A549 (cell line): ENCODE data around the genes DOHH, RAX2 and EEF2.

DNA sequence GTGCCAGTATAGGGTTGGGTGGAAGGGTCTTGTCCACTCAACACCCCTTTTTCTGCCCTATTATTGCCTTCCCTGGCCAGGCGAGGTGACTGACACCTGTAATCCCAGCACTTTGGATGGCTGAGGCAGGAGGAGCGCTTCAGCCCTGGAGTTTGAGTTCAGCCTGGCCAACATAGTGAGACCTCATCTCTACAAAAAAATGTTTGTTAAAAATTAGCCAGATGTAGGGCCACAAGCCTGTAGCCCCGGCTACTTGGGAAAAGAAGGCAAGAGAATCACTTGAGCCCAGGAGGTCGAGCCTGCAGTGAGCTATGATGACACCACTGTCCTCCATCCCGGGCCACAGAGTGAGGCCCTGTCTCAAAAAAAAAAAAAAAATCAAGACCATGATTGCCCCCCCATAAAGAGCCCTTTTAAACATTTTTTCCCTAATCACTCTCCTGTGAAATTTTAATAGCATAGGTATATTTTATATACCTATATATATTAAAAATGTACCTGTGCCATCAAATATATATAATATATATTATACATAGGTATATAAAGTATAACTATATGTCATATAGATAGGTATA, 49.5 kb downstream of the NFIC start:
- PRO-cap, result no peak
CAGE:
- cytosol, long polyA plus RNA, result no peak
- long polyA plus RNA, result no peak
- nucleus, long polyA plus RNA, result no peak

DNA sequence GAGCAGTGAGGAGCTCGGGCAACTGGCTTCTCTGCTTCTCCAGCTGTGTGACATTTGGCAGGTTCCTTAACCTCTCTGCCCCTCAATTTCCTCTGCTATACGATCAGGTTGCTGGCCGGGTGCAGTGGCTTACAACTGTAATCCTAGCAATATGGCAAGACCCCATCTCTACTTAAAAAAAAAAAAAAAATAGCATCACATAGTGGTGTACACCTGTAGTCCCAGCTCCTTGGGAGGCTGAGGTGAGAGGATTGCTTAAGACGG, 41.4 kb downstream of the SMIM24 start:
- PRO-cap, result no peak
CAGE:
- cytosol, long polyA plus RNA, result no peak
- long polyA plus RNA, result no peak
- nucleus, long polyA plus RNA, result no peak

DNA sequence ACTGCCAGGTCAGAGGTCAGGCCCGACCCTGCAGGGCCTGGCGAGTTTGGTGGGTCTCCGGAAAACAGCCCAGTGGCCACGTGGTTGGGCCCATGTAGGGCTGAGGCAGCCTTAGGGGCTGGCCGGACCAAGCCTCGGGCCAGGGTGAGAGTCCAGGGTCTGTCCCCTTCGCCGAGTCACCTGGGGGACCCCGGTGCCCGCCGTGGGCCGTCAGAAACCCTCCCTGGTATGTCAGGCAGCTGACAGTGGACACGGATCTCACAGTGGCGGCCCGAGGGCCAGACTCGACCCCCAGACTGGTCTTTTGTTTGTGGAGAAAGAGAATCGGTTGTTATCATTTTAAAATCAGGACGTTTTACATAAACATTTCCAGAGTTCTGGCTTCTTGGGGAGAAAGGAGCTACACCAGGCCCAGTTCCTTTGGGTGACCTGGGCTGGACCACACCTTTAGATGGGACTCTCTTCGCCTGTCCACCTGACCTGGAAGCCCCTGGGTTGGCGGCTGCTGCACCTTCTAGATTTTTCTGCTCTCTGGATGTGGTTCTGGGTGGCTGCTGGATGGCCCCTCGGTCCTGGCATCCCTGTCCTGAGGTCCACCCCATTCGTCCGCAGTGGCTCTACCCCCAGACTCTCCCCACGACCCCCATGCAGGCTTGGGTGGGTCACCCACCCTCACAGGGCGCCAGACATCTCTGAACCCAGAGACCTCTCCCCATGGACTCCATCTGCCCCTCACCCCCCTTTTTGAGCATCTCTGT, 26.2 kb downstream of the SMIM24 start:
- PRO-cap, result no peak
CAGE:
- cytosol, long polyA plus RNA, result no peak
- long polyA plus RNA, result no peak
- nucleus, long polyA plus RNA, result no peak

- PRO-cap, result no peak
CAGE:
- cytosol, long polyA plus RNA, result no peak
- long polyA plus RNA, result no peak
- nucleus, long polyA plus RNA, result no peak
Observed at GRCh38 chr19:3457771-3458167, 22.6 kb downstream of the SMIM24 start.

DNA sequence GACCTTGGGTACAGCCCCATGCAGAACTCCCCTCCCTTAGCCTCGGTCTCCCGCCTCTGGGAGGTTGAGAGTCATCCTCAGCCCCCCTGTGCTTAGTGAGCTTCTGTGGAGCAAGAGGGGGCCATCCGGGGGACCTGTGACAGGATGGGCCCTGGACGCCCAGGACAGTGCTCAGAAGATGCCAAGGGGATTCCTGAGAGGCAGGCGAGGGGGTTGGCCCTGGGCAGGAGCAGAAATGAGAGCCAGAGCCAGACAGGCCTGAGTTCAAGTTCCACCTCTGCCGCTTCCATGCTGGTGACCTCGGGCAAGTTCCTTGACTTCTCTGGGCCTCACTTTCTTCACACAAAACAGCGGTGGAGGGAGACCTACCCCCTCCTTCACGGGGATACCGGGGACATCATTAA, 20.2 kb downstream of the SMIM24 start:
- PRO-cap, result no peak
CAGE:
- cytosol, long polyA plus RNA, result no peak
- long polyA plus RNA, result no peak
- nucleus, long polyA plus RNA, result no peak

GRCh38 chr19:3473878-3474417, 6.4 kb downstream of the SMIM24 start:
- PRO-cap, result no peak
CAGE:
- cytosol, long polyA plus RNA, result no peak
- long polyA plus RNA, result no peak
- nucleus, long polyA plus RNA, result no peak

GRCh38 chr19:3481670-3482281, 1.5 kb upstream of the SMIM24 start:
- PRO-cap, result no peak
CAGE:
- cytosol, long polyA plus RNA, result no peak
- long polyA plus RNA, result no peak
- nucleus, long polyA plus RNA, result no peak

DNA sequence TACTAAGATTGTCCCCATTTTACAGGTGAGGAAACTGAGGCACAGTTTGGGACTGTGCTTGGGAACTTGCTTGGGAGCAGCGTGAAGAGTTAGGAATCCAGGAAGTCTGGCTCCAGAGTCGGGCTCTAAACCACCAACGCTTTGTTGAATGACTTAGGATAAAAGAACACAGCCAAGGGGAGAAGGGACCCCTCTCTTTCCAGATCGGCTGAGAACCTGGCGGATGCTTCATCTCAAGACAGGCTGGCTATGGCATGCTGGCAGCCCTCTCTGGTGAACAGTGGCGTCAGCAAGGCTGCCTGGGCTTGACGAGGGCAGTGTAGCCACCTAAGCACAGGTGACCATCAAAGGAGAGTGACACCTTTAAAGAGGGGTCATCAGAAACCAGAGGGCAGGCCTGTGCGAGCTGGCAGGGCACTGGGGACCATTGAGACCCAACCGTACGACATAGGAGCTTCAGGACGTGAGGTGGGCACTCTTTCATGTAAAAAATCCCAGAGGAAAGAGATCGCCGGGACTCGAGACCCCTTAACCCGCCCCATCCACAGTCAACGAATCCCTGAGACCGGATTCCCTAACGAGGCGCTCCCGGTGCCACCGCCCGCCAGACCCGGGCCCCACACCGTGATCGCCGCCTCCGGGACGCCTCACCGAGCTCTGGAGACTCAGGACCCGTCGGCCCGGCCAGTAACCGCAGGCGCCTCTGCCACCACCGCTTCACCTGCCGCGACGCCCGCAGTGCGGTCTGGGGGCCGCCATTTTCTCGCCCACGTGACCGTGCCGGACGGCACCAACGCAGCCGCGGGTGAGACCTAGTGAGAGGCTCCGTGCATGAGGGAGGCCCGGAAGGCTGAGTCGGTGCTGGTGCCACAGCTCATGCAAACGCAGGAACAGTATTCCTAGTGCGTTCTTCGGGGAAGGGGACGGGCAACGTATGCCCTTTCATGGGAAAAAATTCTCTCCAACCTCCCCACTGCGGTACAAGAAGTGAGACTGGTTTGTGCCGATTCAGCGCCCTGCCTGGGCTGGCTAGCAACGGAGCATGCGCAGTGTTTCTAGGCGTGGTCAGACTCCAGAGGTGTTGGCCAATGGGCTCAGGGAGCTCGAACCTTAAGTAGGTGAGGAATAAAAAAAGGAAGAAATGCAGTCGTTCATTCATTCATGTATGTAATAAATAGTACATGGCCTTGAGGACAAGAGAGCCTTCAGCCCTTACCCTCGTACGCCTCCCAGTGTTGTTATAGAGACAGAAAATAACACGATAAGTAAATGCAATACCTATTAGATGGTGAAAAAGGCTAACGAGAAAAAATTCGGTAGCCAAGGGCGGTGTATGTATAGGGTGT, at the start of gene DOHH:
Gene DOHH (minus strand): TSS at position 765 of the 1,346 bp plus-strand sequence.
- PRO-cap, result bidirectional peak, plus-strand start at position 798 of the sequence, minus-strand start at position 733 of the sequence
CAGE:
- cytosol, long polyA plus RNA, result no peak
- long polyA plus RNA, result start-site peak on the minus strand centred at position 739 of the sequence, 70 bp wide, 238 and 132 reads in 2 replicates; start-site peak on the minus strand centred at position 1,004 of the sequence, 67 bp wide, 20 and 24 reads in 2 replicates
- nucleus, long polyA plus RNA, result no peak

DNA sequence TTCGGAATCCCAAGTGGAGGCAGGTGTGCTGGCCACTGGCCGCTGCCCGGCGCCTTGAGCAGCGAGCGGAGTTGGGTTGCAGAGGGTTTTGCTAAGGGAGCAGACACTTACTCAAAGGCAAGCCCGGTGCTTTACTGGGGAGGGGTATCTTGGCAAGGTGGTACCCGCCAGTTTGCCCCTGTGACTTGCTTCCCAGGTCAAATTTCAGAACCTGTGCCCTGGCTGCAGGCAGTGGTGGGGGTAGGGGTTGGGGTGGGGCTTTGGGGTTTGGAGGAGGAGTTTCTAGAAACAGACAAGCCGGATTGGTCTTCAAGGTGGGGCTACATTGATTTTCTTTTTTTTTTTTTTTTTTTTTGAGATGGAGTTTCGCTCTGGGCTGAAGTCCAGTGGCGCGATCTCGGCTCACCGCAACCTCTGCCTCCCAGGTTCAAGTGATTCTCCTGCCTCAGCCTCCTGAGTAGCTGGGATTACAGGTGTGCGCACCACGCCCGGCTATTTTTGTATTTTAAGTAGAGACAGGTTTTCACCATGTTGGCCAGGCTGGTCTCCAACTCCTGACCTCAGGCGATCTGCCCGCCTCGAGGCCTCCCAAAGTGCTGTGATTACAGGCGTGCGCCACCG, 1.9 kb downstream of the FZR1 start:
- PRO-cap, result no peak
CAGE:
- cytosol, long polyA plus RNA, result no peak
- long polyA plus RNA, result no peak
- nucleus, long polyA plus RNA, result no peak

- PRO-cap, result no peak
CAGE:
- cytosol, long polyA plus RNA, result no peak
- long polyA plus RNA, result no peak
- nucleus, long polyA plus RNA, result no peak
Observed at GRCh38 chr19:3545412-3546681, 6.9 kb downstream of the TEKTIP1 start.

DNA sequence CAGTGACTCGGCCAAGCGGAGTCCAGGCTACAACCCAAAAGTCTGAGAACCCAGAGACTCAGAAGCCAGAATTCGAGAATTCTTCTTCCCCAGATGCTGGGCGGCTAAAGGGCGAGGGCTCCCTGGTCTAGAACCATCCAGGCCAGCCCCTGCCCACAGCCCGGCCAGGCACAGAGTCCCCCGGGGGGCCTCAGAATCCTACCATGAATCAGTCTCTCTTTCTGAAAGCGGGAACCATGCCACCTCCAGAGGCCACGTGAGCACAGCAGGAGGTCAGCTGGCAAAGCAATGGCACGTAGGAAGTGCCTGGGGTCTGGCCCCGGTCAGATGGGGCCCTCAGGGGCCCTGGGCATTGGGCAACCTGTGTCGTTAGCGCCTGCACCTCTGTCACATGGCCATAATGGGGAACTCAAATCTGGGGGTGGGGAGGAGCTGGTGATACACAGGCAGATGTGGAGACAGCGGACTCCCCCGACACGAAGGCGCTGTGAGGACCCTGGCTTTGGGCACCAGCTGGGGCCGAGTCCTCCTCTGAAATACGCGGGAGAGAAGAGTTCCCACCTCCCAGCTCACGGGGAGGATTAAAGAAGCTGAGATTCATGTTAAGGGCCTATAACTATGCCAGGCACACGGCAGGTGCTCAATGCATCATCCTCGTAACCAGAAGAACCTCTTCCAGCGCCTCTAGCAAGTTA, 8.7 kb downstream of the MFSD12 start:
- PRO-cap, result no peak
CAGE:
- cytosol, long polyA plus RNA, result no peak
- long polyA plus RNA, result no peak
- nucleus, long polyA plus RNA, result no peak

- PRO-cap, result no peak
CAGE:
- cytosol, long polyA plus RNA, result no peak
- long polyA plus RNA, result no peak
- nucleus, long polyA plus RNA, result no peak
Observed at GRCh38 chr19:3636323-3636538, 9.6 kb upstream of the CACTIN start.

- PRO-cap, result no peak
CAGE:
- cytosol, long polyA plus RNA, result no peak
- long polyA plus RNA, result no peak
- nucleus, long polyA plus RNA, result no peak
Observed at GRCh38 chr19:3668803-3669724, 31.2 kb downstream of the PIP5K1C start.

DNA sequence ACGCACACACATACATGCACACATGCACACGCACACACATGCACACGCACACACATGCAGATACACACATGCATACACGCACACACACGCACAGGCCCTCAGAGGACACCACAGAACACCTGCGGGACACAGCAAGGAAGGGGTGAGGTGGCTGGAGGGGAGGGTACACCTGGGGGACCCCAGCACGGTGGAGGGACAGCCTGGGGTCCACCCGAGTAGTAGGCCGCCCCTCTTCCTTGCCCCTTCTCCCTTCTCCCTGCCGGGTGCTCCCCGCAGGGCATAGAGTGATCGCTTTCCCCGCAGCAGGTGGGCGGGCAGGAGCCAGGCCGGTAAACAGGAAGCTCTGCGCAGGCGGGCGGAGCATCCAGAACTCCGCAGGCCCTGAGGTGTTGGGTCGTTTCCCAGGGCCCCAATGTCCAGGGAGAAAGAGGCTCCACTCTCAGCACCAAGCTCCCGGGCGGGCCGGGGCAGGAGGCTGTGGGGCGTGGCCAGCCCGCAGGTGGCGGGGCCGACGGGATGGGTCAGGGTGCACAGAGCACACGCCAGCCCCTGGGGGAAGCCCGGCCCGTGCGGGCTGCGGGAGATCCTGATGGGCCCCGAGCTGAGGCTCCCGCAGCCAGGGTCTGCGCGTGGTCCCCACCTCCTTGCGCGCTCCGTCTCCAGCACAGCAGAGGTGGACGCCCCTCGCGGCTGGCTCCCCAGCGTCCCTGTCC, 12.6 kb downstream of the PIP5K1C start:
- PRO-cap, result no peak
CAGE:
- cytosol, long polyA plus RNA, result no peak
- long polyA plus RNA, result no peak
- nucleus, long polyA plus RNA, result no peak

- PRO-cap, result no peak
CAGE:
- cytosol, long polyA plus RNA, result no peak
- long polyA plus RNA, result no peak
- nucleus, long polyA plus RNA, result no peak
Observed at GRCh38 chr19:3772108-3772355, at the start of gene RAX2. Gene RAX2 (minus strand): TSS chr19:3772228.

DNA sequence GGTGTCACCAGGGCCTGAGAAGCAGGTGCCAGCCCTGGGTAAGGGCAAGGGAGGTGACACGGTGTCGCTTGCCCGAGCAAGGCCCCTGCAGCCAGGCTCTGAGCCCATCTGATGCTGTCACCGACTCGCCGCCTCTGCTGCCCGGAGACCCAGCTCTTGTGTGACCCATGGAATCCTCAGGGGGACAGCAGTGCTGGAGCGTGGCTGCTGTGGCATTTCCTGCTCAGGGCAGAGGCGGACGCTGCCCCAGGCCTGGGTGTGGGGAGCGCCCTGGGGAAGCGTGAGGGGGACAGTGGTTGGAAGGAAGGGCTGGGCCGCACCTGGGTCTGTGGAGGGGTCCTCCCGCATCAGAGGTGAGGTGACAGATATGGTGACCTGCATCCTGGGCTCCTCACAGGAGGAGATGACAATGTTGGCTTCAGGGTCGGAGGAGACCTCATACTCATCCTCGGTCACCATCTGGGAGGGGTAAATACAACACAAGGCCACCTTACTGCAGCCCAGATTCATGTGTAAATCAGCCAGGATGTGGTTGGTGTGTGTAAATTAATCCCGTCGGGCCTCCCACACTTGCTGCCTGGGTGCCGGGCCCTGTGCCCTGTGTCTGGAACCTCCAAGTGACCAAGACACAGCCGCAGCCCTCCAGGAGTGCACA, 27.4 kb upstream of the MATK start:
- PRO-cap, result no peak
CAGE:
- cytosol, long polyA plus RNA, result no peak
- long polyA plus RNA, result no peak
- nucleus, long polyA plus RNA, result no peak

DNA sequence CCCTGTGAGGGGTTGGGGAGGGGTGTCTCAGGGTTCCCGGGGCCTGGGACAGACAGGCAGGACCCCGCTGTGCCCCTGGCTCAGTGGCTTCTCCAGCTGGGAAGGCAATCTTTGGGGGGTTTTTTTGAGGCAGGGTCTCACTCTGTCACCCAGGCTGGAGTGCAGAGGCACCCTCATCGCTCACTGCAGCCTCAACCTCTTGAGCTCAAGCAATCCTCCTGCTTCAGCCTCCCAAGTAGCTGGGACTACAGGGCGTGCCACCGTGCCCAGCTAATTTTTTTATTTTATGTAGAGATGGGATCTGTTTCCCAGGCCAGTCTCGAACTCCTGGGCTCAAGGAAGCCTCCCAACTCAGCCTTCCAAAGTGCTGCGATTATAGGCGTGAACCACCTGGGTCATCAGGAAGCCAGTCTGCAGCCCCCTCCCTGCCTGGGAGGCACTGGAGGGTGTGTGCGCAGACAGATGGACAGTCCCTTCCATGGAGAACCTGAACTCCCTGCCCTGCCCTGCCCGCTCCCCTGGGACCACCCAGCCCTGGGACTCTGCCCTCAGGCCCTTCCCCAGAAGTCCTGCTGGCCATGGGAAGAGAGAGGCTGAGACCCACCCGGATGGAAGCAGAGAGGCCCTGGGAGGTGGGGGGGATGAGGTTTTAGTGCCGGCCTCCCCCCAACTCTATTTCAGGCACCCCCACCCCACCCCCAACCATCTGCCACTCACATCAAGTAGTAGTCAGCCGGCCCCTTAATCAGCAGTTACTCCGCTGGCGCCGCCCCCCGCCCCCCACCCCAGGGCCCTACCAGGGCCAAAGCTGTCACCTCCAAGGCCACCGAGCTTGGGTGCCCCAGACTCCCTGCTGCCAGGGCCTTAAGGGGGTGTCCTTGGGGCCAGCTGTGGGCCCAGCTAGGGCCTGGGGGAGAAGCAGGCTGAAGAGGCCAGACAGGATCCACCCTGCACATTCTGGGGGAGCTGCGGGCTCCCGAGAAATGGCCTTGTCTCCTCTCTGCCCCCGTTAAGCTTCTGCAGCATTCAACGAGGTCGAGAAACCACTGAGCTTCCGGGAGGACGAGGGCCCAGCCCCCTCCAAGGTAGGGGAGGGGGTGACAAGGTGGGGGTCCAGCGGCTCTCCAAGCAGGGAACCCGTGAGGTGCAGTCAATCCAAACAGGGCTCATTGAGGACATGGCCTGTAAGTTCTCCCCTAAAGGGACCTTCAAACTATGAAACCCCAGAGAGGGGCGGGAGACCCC, 17.1 kb downstream of the NMRK2 start:
- PRO-cap, result no peak
CAGE:
- cytosol, long polyA plus RNA, result no peak
- long polyA plus RNA, result no peak
- nucleus, long polyA plus RNA, result no peak

DNA sequence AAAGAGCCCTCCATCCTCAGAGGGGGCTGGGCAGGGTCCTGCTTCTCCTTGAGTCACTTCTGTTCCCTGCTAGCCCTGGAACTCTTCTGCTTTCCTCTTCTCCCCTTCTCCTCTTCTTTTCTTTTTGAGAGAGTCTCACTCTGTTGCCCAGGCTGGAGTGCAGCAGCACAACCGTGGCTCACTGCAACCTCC, 19.0 kb downstream of the NMRK2 start:
- PRO-cap, result no peak
CAGE:
- cytosol, long polyA plus RNA, result no peak
- long polyA plus RNA, result no peak
- nucleus, long polyA plus RNA, result no peak

- PRO-cap, result no peak
CAGE:
- cytosol, long polyA plus RNA, result no peak
- long polyA plus RNA, result no peak
- nucleus, long polyA plus RNA, result no peak
Observed at GRCh38 chr19:3976840-3977378, 6.0 kb upstream of the DAPK3 start.

GRCh38 chr19:3984734-3985752, at the start of gene EEF2:
Gene EEF2 (minus strand): TSS chr19:3985463.
- PRO-cap, result bidirectional peak, plus-strand start at chr19:3985587, minus-strand start at chr19:3985463
CAGE:
- cytosol, long polyA plus RNA, result start-site peak on the minus strand at chr19:3985425-3985470, 651 and 637 reads in 2 replicates
- long polyA plus RNA, result no peak
- nucleus, long polyA plus RNA, result start-site peak on the minus strand at chr19:3985404-3985466, 676 and 1,152 reads in 2 replicates